ENCODE measurements around a stretch of chr1.

GRCh38 chr1:220788737-220789357 lies 2.1 kb downstream of the MTARC1 start:
- PRO-cap, result no peak
- RAMPAGE, long total RNA, result no peak

- PRO-cap, result no peak
- RAMPAGE, long total RNA, result no peak
Observed at GRCh38 chr1:220894089-220894895, 15.0 kb downstream of the HLX start.

- PRO-cap, result unidirectional peak, minus-strand start at chr1:220915101
- RAMPAGE, long total RNA, result no peak
Observed at GRCh38 chr1:220914830-220915392, 35.7 kb downstream of the HLX start.

GRCh38 chr1:220962034-220962213 lies 82.7 kb downstream of the HLX start:
- PRO-cap, result no peak
- RAMPAGE, long total RNA, result no peak

DNA sequence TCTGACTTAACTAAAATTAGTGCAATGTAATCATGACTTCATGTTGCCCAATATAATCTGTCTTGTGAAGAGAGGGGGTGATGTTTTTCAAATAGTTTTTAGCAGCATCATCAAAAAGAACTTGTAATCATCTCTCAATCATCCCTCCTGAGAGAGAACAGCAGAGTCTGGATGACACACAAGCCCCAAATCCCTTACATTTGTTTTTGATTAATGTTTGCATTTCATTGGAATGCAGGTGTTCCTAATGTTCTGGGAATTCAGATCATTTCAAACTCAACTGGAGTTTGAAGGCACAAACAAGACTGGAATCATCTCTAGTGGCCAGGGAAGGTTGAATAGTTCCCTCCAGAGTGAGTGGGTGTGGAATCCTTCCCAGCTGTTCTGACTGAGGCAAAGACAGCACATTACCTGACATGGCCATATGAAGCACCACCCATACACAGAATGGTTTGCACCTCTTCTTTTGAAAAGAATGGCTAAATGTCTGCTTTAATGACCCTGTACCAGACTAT lies 83.0 kb downstream of the HLX start:
- PRO-cap, result no peak
- RAMPAGE, long total RNA, result no peak

DNA sequence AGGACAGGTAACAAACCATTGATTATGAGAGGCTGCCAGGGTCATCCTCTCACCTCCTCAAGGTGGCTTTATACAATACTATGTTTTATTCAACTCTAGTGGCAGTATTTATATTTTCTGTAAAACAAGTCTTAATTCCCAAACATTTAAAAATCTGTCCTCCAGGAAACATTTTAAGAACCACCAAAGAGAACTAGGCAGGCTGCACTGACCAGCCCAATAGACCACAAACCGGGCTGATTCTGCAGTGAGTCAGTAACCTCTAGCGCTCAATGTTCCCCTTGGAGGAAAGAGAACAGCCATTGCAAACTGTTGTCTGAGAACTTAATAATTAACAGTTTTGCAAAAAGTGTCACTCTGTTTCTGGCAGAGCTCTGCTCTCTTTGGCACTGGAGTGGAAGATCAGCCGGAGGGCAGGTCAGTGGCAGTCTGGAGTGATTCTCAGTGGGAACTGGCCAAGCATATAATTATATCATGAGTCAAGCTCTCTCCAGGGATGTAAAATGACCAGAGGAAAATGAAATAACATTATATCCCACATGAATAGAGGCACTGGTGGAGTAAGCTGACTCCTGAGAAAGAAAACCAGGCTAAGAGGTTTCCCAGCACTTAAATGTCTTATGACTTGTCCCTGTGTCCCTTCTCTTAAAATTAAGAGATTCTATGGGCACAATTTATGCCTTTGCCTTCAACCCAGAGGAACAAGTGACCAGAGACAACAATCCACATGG lies 238.3 kb downstream of the HLX start:
- PRO-cap, result no peak
- RAMPAGE, long total RNA, result no peak

- PRO-cap, result no peak
- RAMPAGE, long total RNA, result no peak
Observed at GRCh38 chr1:221620345-221621012, 121.4 kb downstream of the DUSP10 start.

DNA sequence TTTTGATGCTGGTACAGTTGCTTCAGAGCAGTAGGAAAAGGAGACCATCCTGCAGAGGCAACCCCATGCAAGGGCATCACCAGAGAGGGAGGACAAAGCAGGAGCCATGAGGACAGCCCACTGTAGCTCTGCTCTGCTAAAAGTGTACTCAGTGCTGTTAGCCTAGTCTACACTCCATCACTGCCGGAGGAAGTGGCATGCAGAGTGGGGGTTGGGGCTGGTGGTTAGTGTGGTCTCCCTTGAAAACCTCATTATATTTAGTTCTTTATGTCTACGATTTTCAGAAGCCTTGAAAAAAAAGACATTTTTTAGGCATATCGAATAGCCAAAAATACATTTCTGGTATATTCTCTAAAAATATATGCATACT lies 28.8 kb downstream of the DUSP10 start:
- PRO-cap, result no peak
- RAMPAGE, long total RNA, result no peak

DNA sequence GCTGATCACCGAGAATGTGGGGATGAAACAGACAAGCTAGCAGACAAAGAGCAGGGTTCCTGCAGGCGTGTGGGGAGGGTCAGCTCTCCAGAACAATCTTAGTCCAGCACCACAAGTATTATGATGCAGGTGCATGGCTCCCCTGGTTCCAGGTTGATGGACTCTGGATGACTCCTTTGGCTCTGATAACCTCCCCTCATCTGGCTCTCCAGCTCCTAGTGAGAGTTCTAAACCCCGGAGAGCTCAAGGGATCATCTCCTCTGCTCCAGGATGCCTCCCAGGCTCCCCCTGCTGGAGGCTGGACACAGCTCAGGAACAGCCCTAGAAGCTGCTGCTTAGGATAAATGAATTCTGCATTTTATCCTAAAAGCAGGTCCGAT lies 53.1 kb downstream of the TLR5 start:
- PRO-cap, result unidirectional peak, minus-strand start at position 202 of the sequence; unidirectional peak, minus-strand start at position 220 of the sequence
- RAMPAGE, long total RNA, result no peak

DNA sequence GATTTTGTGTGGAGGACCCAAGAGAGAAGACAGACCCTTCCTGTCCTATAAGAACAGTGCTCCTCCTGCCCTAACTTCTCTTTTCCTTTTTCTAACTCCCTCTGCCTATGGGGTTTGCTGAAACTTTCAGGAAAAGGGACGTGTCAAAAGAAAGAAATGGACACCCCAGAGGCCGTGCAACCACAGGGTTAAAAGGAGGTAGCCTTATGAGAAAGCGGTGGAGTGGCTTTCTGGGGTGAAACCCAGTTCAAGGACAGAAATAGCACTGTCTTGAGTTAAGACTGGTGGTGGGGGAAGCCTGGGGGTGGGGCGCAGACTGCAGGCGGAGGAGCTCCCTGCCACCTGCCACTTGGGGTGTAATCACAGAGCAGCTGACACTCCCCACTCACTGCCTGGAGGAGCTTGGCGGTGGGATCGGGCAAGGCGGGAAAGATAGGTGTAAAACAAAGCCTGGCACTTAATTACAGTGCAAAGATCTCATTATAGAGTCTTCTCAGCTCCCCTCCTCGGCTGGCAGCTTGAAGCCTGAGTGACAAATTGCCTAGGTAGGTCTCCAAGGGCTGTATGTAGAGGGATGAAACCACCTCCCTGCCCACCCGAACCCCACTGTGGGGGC lies 759 bp upstream of the TLR5 start:
- PRO-cap, result no peak
- RAMPAGE, long total RNA, result no peak

DNA sequence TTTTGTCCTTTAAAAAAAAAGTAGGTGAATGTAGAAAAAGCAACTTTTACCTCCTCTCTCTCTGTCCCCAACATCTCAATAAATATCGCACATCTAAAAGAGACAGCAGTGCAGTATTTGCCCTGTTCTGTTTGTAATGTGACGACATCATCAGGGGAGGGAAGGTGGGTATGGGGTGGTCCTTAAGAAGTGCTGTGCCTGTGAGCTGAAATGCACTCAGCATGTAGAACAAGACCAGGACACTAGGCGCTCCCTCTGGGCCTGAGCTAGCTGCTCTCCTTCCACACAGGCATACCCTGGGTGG lies 43.9 kb downstream of the SUSD4 start:
- PRO-cap, result unidirectional peak, plus-strand start at position 215 of the sequence
- RAMPAGE, long total RNA, result no peak

DNA sequence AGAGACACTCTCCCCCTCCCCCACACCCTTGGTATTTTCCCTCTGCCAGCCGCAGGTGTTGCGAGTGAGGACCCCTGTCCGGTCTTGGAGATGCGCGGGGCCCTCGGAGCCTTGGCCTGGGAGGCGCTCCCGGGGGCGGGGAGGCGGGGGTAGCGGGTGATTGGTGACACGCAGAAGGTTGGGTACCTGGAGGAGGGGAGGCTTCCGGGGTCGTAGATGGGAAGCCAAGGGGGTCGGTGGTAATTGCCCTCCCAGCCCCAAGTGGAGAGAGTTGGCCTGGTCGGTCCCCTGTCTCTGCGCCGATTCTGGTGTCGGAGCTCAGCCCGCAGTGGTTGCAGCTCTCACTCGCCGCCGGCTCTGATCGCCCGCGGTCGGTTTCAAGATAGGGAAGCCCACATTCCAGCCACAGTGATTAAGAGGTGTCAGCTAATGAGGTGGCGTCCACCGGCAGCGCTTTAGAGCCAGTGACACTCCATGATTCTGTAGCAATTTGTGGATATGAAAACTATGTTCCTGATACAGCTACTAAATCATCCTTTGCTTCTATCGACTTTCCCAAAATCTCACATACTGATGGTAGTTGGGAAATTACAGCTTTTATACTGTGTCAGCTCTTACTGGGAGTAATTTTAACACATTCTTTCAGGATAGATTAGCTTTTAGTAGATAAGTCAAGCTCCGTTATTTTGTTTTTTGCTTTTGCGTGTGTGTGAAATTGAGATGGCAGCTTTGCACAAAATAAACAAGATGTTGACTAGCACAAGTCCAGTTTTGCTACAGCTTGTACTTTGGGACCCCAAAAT lies 1.1 kb upstream of the SUSD4 start:
- PRO-cap, result bidirectional peak, plus-strand start at position 293 of the sequence, minus-strand start at position 359 of the sequence
- RAMPAGE, long total RNA, result no peak

- PRO-cap, result no peak
- RAMPAGE, long total RNA, result no peak
Observed at GRCh38 chr1:223654051-223654526, 11.4 kb downstream of the CAPN8 start.

GRCh38 chr1:223739381-223740498 lies 27.4 kb downstream of the CAPN2 start:
- PRO-cap, result no peak
- RAMPAGE, long total RNA, result no peak

GRCh38 chr1:223748670-223749535 lies 36.6 kb downstream of the CAPN2 start:
- PRO-cap, result bidirectional peak, plus-strand start at chr1:223748837, minus-strand start at chr1:223748853; bidirectional peak, plus-strand start at chr1:223749035, minus-strand start at chr1:223749034; unidirectional peak, minus-strand start at chr1:223749252
- RAMPAGE, long total RNA, result no peak

DNA sequence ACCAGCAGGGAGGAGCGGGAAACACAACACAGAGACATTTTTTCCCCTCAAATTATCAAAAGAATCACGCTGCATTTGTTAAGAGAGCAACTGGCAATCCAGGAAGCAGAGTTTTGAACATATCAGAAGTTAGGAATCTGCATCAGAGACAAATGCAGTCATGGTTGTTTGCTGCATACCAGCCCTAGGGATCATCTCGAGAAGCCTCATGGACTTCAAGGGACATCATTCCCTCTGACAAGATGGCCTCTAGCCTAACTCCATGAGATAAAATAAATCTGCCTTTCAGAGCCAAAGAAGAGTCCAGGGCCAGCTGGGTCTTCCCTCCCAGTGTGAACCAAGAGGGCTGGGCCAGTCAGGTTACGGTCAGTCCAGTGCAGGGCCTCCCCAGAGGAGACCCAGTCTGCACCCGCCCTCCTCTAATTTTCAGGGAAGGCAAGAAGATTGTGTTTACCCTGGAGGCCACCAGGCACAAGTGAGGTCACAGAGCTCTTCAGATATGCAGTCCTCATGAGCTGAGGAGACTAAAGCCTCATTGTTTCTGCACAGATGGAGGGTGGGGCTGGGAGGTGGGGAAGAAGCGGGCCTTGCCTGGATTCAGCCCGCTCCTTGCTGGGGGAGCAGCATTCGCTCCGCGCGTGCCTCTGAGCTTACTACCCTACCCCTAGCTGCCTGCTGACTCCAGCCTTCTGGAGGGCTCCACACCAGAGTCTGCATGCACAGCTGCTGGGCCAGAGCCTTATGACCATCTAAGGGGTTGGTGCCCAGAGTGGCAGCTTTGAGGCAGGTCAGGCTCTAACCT lies 52.8 kb downstream of the CAPN2 start:
- PRO-cap, result no peak
- RAMPAGE, long total RNA, result no peak

GRCh38 chr1:223770179-223771050 lies 58.1 kb downstream of the CAPN2 start:
- PRO-cap, result no peak
- RAMPAGE, long total RNA, result no peak

GRCh38 chr1:223788845-223789295 lies 56.9 kb downstream of the TP53BP2 start:
- PRO-cap, result no peak
- RAMPAGE, long total RNA, result no peak

- PRO-cap, result no peak
- RAMPAGE, long total RNA, result no peak
Observed at GRCh38 chr1:223813737-223814551, 31.8 kb downstream of the TP53BP2 start.

DNA sequence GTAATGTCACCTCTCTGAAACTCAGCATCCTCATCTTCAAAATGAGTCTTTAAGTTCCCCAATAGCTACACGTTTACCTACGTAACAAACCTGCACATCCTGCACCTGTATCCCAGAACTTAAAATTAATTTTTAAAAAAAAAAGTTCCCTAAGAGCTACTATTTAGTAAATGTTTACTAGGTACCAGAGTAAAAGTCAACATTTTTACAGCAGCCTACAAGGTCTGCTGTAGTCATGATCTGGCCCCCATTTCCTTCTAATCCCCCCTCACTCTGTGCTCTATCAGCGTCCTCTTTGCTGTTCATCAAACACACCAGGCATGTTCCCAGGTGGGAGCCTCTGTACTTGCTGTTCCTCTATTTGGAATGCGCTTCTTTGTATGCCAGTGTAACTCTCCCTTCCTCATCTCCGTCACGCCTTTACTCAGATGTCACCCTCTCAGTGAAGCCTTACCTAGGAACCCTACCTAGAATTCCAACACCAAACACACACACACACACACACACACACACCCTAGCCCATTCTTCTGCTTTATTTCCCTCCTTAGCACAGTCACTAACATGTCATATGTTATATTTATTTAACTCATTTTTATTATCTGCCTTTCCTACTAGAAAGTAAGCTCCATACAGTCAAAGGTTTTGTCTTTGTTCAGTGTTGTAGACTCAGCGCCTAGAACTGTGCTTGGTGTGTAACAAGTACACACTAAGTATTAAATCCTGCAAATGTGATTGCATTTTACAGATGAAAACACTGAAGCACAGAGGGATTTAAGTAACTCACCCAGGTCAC lies 21.0 kb downstream of the TP53BP2 start:
- PRO-cap, result no peak
- RAMPAGE, long total RNA, result no peak

Measured in GM23338 (cell line).